Metastatic Liver Carcinoma in the Adrenal Gland (tissue), 2 donors: ENCODE data around the gene PEX10.

GRCh38 chr1:2311350-2312010 lies 79.9 kb downstream of the MORN1 start:
- PRO-cap, 2 experiments = no peak in any of the 2 experiments

DNA sequence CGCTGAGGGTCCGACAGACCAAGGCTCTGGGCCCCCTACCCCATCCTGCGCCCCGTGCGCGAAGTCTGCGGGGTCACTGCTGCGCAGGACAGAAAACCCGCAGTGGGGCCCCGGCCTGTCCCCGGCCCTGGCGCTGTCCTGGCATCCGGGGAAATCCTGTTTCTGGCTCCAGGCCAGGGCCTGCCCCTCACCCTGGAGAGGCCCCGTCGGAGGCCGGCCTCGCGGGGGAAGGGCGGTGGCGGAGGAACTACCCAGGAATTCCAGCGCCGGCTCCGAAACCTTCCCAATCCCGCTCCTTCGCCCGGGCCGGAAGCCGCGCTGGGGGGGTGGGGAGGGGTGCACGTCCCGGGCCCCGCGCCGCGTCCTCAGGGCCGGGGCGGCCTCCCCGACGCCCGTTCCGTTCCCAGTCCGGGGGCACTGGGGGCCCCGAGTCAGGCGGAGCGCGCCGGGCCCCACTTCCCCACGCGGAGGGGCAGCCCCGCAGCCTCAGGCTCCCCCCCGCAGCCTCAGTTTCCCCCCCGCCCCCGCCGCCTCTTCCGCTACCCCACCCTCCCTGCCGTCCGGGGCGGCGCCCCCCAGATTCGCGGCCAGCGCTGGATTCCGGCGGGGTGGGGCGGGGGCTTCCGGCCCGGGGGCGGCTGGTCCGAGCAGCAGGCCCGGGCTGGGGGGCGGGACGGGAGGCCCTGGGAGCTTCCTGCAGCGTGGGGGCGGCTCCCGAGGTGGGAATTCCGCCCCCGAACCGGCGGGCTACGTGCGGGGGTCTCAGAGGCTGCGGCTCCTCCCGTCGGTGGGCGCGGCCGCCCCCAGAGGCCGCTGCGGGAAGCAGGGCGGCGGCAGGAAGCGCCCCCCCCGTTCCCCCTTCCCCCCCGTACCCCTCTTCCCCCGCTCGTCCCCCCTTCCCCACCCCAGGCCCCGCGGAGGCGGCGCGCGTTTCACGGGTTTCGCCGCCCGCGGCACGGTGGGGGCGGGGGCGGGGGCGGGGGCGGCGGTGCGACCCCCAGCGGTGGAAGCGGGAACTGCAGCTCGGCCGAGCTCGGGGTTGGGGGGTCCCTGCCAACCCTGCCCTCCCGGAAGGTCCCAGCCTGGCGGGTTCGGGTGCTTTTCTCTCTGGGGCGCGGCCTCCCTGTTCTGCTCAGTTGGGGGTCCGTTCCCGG lies 76.7 kb downstream of the MORN1 start:
- PRO-cap, 2 experiments = no peak in any of the 2 experiments

DNA sequence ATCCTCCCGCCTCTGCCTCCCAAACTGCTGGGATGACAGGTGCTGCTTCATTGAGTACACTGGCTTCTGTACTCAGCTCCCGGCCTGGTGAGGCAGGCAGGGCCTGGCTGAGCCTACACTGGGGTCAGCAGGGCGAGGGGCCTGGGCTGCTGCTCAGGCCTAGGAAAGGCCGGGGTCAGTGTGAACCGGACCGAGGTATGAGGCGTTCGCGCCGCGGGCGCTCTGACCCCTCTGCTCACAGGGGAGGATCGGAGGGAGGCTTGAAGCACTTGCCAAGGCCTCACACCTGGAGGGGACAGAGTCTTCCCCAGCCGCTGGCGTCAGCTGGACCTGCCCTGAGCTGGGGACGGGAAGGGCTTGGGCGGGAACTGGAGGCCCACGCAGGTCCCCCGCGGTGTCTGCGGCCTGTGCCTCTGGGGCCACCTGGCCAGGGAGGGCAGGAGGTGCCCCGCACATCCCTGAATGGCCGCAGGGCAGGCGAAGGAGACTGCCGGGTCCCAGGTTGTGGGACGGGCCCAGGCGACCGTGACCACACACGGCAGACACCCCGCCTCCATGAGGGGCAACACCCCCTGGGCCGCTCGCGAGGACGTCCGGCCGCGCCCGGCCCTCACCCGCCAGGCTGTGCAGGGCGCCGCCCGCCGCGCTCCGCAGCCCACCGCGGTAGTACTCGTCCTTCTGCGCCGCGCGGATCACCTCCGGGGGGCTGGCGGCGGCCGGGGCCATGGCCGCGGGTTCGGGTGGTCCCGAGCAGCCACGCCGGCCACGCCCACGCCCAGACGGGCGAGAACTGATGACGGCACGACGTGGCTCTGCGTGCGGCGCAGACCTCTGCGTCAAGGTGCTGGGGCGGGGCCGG lies at the start of gene PEX10:
Gene PEX10 (minus strand): TSS at position 788 of the 859 bp plus-strand sequence.
- PRO-cap, 2 experiments = peak in 2 of 2 experiments; most common minus-strand start position 767 of the sequence (in 2)

DNA sequence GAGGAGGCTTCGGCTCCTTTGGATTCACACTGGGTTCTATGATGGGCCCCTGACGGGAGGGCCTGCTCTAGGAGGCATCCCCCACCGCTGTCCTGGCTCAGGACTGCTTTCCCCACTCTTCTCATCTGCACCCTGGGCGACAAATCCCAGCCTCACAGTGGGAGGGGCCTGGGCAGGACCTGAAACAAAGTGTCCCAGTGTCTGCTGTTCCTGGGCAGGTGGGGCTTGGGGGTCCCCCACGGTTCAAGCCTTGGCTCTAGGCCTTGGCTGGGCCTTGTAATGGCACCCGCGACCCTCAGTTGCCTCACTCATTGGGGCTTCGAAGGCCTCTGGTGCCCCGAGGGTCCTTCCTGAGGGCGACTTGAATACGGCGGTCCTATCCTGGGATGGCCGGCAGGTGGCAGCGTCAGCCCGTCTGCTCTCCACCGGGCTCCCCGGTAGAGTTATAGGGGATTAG lies 1.8 kb upstream of the PEX10 start:
- PRO-cap, 2 experiments = no peak in any of the 2 experiments

GRCh38 chr1:2504987-2505601 lies 21.3 kb downstream of the PANK4 start:
- PRO-cap, 2 experiments = no peak in any of the 2 experiments

DNA sequence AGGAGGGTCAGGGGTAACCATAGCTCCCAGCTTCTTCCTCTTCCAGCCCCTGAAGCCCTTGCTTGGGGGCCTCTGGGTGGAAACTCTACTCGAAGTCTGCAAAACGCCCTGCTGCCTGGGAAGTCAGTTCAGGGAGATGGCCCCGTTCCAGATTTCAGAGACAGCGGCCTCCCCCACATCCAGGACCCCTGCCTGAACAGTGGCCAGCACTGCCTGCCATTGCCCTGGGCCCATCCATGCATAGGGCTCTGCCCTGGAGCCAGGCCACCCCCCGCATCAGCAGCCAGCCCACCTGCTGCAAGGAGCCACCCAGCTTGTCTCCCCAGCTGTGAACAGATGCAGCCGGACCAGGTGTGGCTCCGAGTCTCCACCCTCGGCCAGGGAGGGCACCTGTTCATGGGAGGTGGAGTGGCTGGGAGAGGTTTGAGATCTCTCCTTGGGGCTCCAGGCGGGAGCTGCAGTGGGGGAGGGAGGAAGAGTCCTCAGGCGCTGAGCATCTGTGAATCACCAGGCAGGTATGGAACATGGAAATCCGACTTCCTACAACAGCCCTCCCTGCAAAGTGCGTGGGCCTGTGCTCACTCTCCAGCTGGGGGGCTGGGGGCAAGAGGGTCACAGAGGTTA lies 4.6 kb upstream of the HES5 start:
- PRO-cap, 2 experiments = no peak in any of the 2 experiments

DNA sequence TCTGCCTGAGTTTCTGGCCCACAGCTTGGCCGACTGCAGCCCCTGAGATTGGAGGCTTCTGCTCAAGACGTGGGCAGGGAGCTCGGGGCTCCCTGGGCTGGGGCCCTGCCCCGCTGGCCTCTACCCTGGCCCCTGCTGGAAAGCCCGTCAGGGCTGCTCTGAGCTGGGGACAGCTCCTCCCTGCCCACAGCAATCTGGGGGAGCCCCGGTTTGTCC lies 8.8 kb upstream of the TNFRSF14 start:
- PRO-cap, 2 experiments = no peak in any of the 2 experiments

- PRO-cap, 2 experiments = no peak in any of the 2 experiments
These were observed 1.3 kb downstream of the TNFRSF14 start for GRCh38 chr1:2557401-2557928.

DNA sequence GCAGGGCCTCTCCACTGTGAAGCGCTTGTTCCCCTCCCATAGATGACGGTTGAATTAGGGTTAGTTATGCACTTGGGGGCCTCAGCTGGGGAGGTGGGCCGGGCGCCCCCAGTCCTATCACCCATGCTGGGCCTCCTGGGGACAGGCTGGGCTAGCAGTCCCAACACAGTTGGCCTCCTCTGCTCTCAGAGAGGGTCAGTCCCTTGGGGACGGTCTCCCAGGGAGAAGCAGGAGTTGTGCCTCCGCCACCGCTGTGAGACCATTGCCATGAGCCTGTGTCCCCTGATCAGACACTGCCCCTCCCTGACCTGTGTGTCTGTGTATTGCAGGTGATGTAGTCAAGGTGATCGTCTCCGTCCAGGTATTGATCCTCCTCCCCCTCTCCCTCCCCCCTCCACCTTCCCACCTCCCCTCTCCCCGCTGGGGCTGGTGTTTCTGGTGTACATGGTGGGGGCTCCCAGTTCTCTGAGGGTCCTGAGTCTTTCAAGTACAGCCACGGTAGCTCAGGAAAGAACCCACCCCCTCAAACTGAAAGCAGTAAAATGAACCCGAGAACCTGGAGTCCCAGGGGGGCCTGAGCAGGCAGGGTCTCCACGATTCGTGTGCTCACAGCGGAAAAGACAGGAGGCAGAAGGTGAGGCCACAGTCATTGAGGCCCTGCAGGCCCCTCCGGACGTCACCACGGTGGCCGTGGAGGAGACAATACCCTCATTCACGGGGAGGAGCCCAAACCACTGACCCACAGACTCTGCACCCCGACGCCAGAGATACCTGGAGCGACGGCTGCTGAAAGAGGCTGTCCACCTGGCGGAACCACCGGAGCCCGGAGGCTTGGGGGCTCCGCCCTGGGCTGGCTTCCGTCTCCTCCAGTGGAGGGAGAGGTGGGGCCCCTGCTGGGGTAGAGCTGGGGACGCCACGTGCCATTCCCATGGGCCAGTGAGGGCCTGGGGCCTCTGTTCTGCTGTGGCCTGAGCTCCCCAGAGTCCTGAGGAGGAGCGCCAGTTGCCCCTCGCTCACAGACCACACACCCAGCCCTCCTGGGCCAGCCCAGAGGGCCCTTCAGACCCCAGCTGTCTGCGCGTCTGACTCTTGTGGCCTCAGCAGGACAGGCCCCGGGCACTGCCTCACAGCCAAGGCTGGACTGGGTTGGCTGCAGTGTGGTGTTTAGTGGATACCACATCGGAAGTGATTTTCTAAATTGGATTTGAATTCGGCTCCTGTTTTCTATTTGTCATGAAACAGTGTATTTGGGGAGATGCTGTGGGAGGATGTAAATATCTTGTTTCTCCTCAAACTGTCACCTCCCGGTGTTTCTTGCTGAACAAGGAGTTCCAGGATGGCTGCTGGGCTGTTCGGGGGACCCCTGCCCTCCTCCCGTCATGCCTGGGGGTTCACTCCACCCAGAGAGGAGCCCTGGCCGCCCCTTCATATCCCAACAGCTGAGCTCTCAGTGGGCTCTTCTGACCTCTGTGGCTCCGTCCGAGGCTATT lies 6.9 kb downstream of the TNFRSF14 start:
- PRO-cap, 2 experiments = no peak in any of the 2 experiments

- PRO-cap, 2 experiments = no peak in any of the 2 experiments
These were observed 14.2 kb downstream of the TNFRSF14 start for GRCh38 chr1:2570301-2570872.

DNA sequence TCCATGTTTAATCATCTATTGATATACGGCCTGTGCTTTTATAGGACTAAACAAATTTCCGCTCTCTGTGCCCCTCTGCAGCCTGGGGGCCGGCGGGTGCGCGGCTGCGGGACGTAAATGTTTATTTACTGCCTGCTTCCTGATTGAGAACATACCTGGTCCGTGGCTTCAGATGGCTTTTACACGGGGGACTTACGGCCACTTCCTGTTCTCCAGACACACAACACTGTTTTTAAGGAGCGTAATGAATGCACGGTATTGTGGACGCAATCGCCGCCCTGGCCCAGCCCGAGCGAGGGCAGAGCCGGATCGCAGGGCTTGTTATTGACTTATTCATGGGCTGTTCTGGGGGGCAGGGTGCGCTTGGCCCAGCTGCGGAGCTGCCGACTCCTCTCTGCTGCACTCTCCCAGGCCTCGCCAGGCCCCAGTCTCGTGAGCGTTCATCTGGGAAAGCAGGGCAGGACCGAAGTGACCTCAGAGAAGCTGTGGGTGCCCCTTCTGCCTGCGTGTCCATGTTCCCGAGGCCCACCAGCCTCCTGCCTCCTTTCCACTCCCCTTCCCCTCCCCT lies 52.8 kb upstream of the ACTRT2 start:
- PRO-cap, 2 experiments = no peak in any of the 2 experiments

DNA sequence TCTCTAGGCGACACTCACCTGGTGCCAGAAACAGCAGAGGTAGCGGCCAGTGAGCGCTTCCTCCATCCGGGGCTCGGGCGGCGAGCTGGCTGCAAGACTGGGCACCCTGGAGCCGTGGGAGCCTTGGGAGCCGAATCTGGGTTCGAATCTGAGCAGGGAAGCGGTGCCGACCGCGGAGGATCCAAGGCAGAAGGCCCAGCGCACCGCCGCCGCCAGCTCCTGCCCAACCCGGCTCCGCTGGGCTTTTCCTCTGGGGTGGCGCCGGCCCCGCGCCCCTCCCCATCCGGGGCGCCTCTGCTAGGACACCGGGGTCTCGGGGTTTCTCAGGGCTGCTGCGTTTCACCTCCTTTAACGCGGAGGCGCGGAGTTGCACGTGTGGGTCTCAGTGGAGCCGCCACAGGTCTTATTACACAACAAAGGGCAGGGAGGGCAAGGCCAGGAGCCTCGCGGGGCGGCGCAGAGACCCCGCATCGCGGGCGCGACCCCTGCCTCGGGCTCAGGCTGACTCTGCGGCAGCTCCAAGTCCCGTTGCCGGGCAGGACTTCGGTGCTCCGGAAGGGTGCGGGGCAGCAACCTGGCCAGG lies 1.6 kb upstream of the PRDM16 start:
- PRO-cap, 2 experiments = no peak in any of the 2 experiments

GRCh38 chr1:3170940-3171689 lies 102.1 kb downstream of the PRDM16 start:
- PRO-cap, 2 experiments = no peak in any of the 2 experiments

DNA sequence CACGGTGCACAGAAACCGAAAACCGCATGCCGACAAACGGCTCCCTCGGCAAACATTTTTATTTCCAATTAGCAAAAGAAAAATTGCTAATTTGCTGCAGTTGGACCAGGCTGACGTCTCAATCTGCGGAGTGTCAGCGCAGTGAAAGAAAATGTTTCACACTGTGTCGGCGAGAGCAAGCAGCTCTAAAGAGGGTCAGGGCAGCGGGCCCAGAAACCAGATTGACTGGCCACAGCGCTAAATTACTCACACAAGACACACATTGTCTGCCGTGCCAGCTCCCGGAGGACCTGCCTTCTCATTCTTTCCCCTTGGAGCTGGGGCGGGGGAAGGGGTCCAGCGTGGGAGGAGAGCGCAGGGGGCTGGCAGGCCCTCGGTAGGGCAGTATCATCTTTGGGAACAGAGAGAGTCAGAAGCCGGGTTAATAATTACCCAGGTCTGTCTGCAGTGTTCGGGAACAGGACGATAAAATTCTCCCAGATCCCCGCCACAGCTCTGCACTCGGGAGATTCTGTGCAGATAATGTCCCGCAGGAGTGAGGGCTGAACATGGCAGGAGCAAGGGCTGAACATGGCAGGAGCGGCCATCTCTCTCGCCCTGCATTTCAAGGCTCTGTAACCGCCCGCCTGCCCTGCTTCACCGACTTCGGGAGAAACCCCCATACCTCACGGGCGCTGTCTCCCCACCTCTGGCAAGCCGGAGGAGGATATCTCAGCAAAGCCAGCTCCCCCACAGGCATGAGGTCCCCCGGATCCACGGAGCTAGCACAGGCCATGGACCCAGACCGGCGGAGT lies 150.3 kb downstream of the PRDM16 start:
- PRO-cap, 2 experiments = no peak in any of the 2 experiments

- PRO-cap, 2 experiments = no peak in any of the 2 experiments
These were observed 171.8 kb downstream of the PRDM16 start for GRCh38 chr1:3240553-3241519.

GRCh38 chr1:3276108-3276451 lies 178.4 kb upstream of the ARHGEF16 start:
- PRO-cap, 2 experiments = no peak in any of the 2 experiments

DNA sequence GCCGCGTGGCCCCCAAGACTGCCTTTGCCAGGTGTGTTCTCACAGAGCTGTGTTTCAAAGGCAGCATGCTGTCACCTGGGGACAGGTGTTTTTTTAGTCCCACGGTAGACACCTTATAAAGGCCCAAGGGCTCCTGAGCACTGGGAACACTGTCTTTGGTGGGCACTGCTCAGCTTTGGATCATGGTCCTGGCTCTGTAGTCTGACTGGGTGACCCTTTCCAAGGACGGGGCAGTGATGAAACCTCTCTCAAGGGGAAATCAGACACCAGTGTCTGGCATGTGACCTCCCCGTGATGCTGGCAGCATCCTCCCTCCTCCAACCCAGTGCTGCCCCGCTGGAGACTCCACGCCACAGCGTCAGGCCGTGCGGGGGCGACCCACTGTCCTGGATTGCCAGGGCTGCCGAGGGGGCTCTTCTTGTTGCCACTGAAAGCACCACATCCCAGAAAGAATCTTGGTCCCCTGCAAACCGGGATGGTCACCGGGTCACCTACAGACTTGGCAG lies 146.5 kb upstream of the ARHGEF16 start:
- PRO-cap, 2 experiments = no peak in any of the 2 experiments

GRCh38 chr1:3316196-3317182 lies 138.0 kb upstream of the ARHGEF16 start:
- PRO-cap, 2 experiments = no peak in any of the 2 experiments

GRCh38 chr1:3355701-3356748 lies 98.4 kb upstream of the ARHGEF16 start:
- PRO-cap, 2 experiments = no peak in any of the 2 experiments

GRCh38 chr1:3439567-3439824 lies 15.0 kb upstream of the ARHGEF16 start:
- PRO-cap, 2 experiments = no peak in any of the 2 experiments